ENCODE measurements around a stretch of chr3.

DNA sequence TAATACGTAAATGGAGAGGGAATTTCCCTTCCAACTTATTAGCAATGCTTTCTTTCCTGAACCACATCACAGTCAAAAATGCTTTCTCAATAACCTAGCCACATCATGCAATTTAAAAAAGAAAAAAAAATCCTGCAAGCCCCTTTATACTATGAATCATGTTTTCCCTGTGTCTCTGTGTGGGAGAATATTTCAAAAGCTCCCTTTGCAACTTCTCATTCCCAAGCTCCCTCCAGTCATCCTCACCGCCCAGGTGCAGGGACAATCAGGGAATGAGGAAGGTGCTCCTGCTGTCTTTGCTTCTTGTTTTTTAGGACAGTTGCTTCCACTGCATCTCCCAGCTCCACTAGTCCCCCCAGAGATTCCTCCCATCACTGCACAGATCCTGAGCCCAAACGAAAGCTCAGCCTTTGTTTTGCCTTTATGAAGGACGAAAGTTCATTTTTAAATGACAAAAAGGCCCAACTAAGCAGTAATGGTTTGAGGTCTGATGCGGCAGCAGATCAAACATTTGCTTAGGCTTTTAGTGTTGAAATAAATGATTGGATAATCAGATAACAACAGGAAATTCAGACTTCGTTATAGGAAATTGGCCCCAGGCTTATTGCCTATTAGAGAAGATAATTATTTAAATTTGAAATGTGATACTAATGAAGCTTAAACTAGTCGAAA, 47.8 kb upstream of the ADGRG7 start:
- CAGE, long polyA plus RNA: no peak
- RRBS: no CpG with 5 or more reads among the region's 7 CpGs

- CAGE, long polyA plus RNA: no peak
- RRBS: 86% methylated on average over 3 of the region's 33 CpGs
Measured at GRCh38 chr3:100682312-100683018, 26.8 kb upstream of the TFG start.

- CAGE, long polyA plus RNA: no peak
- RRBS: no CpG with 5 or more reads among the region's 9 CpGs
Measured at GRCh38 chr3:100697099-100697663, 12.1 kb upstream of the TFG start.

DNA sequence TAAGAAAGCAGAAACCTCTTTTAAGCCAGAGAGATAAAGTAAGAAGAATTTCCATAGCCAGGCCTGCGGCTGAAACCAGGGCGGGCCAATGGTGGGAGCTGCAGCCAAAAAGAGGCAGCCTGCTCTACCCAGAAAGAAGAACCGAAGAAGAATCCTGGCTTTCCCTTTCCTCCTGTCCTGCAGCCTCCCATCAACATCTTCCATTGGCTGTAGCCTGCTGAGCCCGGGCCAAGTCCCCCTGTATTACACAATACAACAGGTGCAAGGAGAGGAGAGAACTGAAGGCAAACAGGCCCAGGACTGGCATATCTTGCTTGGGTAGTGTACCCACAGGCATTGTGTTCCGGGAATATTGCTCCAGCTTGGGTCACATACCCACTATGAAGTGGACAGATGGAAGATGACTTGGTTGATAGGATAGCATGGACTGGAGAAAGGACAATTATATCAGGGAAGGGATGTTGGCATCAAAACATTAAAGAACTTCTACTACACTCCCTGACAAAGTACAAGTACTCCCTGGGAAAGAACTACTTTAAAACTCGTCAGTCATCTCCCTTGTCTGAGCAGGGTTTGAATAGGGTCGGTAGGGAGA, 11.4 kb upstream of the TFG start:
- CAGE, long polyA plus RNA: no peak
- RRBS: no CpG with 5 or more reads among the region's 7 CpGs

DNA sequence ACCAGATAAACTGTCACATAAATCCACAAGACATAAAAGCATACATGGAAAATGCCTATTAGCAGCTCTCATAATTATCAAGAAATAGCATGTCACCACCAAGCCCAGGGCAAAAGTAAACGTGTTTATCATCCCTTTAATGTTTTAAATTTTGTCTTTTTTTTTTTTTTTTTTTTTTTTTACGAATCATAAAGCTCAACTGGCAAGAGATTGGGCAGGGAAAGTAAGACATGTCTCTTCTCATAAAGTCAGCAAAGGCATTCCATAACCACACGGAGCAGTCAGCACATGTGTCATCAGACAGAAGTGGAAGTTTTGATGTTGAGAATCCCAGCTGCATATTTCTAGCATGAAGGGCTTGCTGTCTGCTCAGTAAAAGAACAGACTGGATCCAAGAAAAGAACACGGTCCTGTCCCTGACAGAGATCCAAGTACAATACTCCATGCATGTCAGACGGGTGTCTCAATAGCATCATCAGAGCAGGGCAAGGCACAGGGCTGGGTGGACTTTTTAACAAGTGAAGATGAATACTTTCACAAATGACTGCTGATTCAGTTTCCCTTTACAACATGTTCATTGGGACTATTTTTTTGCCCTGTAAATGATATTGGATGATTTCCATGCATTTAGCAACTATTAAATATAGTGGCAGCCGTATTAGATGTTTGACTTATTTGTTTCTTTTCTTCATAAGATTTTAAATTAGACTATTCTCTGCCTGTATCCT, 38.2 kb downstream of the ABI3BP start:
- CAGE, long polyA plus RNA: no peak
- RRBS: no CpG with 5 or more reads among the region's 6 CpGs

DNA sequence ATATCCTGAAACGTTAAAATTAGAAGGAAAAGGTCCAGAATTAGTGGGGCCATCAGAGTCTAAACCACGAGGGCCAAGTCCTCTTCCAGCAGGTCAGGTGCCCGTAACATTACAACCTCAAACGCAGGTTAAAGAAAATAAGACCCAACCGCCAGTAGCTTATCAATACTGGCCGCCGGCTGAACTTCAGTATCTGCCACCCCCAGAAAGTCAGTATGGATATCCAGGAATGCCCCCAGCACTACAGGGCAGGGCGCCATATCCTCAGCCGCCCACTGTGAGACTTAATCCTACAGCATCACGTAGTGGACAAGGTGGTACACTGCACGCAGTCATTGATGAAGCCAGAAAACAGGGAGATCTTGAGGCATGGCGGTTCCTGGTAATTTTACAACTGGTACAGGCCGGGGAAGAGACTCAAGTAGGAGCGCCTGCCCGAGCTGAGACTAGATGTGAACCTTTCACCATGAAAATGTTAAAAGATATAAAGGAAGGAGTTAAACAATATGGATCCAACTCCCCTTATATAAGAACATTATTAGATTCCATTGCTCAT, 7.0 kb upstream of the RPL24 start:
- CAGE, long polyA plus RNA: no peak
- RRBS: no CpG with 5 or more reads among the region's 15 CpGs

GRCh38 chr3:101852819-101853019, 3.4 kb downstream of the NFKBIZ start:
- CAGE, long polyA plus RNA: no peak
- RRBS: no CpG with 5 or more reads among the region's 2 CpGs

DNA sequence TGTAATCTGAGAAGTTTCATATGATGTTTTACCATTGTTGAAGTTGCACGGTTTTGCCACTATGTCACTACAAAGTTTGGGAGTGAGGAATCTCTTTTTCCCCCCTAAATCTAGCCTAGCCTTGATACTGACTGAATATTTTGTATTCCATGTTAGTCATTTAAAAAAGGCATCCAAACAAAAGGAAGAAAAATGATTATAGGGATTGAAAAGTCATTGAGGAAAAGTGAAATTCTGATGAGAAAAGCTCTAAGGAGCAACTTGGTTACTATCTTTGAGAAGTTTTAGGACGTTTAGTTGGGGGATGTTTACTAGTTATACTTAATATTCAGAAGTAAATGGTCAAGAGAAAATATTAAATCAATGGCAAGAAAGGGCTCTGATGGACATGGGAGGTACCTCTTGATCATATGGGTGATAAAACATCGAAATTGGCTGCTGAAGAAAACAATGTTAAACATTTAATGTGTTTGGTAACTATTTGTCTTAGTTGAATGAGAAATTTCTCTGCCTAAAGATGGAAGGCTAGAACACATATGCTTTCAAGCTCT, 152.3 kb downstream of the ZPLD1 start:
- CAGE, long polyA plus RNA: no peak
- RRBS: no CpG with 5 or more reads among the region's 3 CpGs

DNA sequence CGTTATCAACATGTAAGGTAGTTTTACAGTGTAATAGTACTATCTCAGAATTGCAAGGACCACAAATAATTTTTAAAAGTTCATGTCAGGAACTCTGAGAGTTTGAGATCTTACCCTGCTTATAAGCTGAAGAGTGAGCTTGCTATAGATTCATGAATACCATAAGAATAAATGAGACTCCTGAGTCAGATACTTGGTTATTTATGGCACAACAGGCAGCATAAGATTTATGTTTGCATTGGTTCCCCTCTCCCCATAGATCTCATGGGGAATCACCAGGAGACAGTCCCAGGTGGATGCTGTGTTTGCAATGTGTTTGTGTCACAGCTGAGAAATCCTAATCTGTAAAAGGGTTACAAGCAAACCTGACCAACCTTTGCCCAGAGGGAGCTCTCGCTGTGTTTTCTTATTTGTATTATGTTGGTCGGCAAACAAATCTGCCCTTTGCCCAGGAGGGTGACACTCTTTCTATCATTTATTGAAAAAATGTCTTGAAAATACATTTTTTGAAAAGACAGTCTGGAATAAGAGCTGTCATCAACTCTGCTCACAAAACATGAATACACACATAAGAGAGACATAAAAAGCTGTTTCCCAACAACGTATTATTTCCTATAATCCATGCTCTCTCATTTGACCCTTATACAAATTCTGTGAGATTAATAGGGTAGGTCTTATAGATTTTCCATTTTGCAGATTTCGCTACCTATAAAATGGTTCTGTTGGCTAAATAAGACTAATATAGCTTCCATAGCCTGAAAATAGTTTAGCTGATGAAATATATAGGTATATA, 236.2 kb downstream of the ZPLD1 start:
- CAGE, long polyA plus RNA: no peak
- RRBS: no CpG with 5 or more reads among the region's 5 CpGs

DNA sequence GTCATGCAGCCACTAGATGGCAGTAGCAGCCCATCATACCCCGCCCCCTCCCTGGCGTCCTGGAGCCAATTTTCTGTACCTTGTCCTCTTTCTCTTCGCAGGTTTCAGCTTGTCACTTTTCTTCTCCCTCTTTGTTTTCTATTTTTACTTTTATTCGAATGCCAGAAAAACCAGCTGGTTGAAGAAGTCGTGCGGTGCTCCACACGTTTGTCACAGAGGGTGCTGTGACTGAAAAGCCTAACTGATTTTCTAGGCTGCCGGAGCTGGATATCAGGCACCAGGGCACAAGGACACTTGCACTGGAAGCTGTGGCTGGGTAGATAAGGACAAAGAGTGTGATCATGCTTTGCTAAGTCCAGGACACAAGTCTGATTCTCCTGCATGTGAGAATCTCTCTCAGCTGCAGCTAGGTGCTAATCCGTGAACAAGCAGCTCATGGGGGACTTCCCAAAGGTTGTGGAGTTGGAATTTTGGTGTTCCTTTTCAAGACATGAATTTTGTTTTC, 238.9 kb downstream of the ZPLD1 start:
- CAGE, long polyA plus RNA: no peak
- RRBS: no CpG with 5 or more reads among the region's 9 CpGs

DNA sequence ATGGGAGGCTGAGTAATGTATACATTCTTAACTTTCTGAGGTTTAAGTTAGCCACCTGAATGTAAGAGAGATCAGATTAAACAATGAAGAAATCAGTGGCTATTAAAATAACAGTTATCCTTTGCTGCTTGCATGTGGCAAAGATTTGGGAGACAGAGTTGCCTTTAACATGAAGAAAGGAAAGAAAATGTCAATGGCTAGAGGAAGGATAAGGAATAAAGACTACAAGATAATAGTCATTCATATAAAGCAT, 330.0 kb downstream of the ZPLD1 start:
- CAGE, long polyA plus RNA: no peak

DNA sequence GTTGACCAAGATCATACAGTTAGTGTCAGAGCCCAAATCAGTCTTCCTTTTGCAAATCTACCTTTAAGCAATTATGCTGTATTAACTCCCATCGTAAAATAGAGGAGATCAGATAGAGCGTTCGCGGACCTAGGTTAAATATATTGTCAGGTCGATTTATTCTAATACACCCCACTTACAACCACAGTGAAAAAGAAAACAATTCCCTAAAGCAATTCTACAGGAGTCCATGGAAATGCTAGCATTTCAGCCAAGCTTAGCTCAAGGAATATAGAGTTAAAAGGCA, 1.8 kb upstream of the ALCAM start:
- CAGE, long polyA plus RNA: no peak
- RRBS: no CpG with 5 or more reads among the region's 5 CpGs

DNA sequence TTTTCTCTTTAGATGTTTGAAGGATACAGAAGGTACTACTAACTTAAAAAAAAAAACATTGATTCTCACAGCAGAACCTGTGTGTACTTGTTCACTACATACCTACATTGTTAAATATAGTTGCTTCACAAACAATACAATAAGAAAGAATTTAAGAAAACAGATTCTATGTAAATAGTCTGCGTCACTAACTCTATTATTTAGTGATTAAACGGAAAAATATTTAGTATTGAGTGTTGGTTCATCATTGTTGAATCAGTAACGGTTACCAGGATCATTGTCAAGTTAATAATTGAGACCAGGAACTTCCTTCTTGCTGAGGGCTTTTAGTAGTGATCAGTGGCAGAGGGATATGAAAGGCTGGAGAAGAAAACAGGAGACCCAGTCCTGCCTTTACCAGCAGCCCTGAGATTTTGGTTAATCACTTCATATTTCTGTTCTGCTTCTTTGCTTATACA, 20.7 kb downstream of the ALCAM start:
- CAGE, long polyA plus RNA: no peak
- RRBS: no CpG with 5 or more reads among the region's 3 CpGs

GRCh38 chr3:105403167-105403730, 36.5 kb downstream of the ALCAM start:
- CAGE, long polyA plus RNA: no peak
- RRBS: no CpG with 5 or more reads among the region's 8 CpGs

DNA sequence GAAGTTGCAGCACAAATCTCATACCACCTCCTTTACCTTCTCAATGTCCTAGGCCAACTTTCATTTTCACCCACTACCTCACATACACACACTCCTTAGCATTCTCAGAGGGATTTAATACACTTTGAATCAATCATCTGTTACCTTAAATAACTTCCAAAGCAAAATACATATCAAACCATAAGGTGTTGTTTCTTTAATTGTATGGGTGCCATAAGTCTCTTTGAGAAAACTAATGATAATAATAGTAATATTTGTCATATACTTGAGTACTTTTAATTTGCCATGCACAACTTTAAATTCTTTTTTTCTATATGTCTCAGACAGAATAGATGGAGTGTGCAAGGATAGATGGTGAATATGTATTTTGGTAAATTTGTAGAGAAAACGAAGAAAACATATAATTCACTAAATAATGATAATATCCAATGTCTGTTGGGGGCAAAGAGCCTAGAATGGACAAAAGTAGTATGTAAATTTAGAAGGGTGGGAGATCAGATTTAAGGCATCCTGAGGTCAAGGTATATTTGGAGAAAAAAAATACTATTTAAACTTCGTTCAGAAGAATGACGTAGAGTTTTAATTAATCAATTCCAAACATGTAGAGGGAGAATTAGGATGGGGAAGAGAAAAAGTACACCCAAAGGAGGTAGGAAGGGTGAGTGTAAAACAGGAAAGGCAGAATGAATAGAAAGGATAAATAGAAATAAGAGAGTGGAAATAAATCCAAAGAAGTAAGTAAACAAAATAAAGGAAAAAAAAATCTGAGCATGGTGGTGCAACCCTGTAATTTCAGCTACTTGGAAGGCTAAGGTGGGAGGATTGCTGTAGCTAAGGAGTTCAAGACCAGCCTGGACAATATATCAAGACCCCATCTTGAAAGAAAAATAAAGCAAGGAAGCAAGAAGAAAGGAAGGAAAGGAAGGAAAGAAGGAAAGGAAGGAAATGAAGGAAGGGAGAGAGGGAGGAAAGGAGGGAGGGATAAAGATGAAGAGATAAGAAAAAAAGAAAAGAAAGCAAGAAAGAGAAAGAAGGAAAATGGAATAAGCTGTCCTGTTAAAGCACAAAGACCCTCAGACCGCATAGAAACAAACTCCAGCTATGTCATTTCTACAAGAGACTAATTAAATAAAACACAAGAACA, 84.0 kb downstream of the ALCAM start:
- CAGE, long polyA plus RNA: no peak
- RRBS: no CpG with 5 or more reads among the region's 4 CpGs

- CAGE, long polyA plus RNA: no peak
- RRBS: no CpG with 5 or more reads among the region's 6 CpGs
Measured at GRCh38 chr3:105547172-105547764, 180.6 kb downstream of the ALCAM start.

DNA sequence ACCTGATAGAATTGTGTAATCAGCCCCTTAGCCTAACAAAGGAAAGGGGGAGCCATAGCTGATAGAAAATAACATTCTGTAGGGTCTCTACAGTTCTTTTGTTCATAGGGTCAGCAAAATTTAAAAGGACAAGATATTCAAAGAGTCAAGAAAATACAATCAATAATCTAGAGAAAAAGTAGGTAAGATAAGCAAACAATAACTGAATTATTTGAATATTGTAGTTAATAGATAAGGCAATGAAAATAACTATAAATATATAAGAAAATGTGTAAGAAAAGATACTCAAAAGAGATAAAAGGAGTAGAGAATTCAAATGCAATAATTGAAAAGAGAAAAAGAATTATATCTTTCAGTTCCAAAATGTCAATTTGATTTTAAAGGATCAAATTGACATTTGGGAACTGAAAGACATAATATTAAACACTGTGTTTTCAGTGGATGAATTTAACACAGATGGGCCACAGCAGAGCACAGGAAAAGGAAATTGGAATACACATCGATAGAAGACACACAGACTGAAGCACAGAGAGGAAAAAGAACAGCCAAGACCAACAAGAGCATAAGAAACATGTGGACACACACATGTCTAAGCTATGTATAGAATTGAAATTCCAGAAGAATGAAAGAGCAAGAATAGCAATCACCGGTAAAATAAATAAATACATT, 203.4 kb downstream of the ALCAM start:
- CAGE, long polyA plus RNA: no peak
- RRBS: no CpG with 5 or more reads among the region's 2 CpGs

DNA sequence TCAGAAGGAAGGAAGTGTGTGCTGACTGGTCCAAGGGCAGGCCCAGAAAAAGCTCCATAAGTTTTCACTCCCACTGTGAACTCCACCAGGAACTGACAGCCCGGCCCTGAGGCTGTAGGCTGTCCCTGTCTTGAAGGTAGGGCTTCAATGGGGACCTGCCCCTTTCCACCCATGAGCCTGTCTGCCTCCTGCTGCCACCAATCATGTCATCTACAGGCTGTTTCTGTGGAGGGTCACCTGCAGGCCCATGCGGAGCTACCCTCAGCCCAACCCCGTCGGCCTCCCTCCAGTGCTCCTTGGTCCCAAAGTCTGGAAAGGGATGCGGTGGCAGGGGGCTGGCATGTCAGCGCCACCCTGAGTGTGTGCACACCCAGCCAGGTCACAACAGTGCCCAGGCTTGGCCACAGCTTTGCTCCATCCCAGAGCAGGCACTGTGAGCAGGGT, 109.5 kb downstream of the CBLB start:
- CAGE, long polyA plus RNA: no peak
- RRBS: no CpG with 5 or more reads among the region's 6 CpGs

GRCh38 chr3:105867891-105868672, 730 bp downstream of the CBLB start:
- CAGE, long polyA plus RNA: no peak
- RRBS: 3% methylated on average over 6 of the region's 36 CpGs

DNA sequence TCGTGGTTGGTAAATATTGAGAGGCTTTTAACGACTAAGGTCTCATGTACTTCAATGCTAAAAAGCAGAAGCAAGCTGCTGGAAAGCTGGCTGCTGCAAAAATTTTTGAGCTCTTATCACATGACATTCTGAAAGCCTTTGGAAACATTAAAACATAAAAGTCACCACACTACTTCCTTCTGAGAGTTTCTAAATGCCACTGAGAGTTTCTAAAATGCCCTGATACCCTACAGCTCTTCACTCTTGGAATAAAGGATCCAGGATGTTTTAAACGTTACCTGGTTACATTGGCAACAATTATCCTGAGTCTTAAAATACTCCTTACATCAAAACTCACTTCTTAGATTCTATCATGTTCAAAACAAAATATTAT, 39.0 kb upstream of the CBLB start:
- CAGE, long polyA plus RNA: no peak
- RRBS: no CpG with 5 or more reads among the region's 3 CpGs